Bronchus fibroblast of lung (primary cell): ENCODE measurements around a stretch of chr1.

- RAMPAGE, long total RNA, result no peak
Observed at GRCh38 chr1:162690583-162691800, 58.7 kb downstream of the DDR2 start.

DNA sequence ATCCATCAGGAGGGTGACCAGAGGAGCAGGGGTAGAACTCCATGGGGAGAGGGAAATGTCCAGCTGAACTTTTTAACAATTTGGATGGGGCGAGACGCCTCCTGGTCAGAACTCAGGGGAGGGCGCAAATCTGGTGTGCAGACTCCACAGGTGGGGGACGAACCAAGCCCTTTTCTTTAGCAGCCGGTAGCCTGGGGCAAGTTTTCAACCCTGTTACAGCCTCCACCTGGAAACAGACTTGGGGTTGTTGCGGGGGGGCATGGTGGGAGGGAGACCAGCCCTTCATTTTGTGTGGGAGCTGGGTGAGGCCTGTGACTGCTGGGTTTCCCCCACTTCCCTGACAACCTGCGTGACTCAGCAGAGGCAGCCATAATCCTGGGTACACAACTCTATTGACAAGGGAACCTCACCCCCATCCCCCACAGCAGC, 7.8 kb upstream of the CCDC190 start:
- RAMPAGE, long total RNA, result no peak

DNA sequence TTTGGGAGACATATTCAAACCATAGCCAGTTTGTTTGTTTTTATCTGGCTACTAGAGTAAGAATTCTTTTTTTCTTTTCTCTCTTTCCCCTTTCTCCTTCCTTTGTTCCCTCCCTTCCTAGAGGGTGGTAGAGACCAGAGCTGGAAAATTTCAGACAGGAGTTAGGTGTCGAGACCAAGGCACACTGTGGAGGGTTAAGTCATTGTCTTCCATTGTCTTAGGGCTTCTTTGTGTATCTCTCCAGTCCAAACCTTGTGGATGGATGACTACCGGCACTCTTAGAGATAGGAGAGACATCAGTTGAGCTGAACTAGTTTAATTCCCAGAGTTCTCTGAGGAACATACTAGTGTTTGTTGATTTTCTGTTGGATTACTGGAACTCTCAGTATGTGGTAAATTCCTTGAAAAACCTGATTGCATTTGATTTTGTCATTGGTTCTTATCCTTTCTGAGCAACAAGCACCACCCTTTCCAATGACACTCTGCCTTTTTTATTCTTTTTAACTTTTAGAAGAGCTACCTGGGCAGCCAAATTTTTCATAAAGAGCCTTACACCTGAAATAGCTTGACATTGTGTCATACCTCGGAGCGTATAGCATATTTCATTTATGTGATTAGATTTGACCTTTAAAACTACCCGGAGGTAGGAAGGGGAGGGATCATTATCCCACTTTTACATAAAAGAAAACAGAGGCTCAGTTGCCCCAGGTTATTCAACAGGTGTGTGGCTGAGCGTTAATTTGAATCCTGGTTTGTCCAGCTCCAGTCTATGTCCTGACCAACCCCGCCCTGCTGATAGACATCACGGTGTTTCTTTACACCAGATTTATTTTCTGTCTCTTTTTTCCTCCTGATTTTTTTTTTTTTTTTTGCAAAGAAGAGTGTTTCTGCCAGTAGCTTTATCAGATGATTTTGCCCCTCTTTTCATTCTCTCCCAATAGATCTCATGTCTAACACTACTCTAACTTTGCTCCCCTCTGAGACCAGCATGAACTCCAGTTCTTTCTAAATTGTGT, 39.5 kb downstream of the PBX1 start:
- RAMPAGE, long total RNA, result no peak

DNA sequence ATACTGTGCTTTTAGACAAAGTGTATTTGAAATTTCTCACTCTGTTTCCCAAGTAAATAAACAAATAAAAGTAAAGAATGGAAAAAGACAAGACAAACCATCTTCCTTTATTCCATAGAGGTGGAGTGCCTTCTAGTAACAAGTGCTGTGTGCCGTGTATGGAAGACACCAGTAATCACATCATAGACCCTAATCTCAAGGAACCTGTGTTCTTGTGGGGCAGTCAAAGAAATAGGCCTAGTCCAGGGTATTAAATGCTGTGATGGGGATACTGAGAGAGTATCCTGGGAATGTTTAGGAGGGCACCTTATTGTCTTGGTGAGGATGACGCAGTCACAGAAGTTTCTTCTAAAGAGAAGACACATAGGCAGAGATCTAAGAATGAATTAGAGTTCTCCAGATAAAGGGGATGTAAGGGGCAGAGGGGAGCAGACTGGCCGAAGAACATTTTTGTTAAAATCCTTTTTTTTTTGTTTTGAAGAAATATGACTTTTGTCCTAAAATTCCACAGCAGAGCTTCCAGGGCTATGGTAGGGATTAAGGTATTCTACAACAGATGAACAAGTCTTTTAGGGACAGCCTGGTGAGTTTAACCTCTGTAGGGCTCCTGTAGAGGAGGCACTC, 46.0 kb downstream of the PBX1 start:
- RAMPAGE, long total RNA, result no peak

- RAMPAGE, long total RNA, result no peak
Observed at GRCh38 chr1:164627009-164627718, 68.2 kb downstream of the PBX1 start.

- RAMPAGE, long total RNA, result no peak
Observed at GRCh38 chr1:164635736-164636387, 76.9 kb downstream of the PBX1 start.

DNA sequence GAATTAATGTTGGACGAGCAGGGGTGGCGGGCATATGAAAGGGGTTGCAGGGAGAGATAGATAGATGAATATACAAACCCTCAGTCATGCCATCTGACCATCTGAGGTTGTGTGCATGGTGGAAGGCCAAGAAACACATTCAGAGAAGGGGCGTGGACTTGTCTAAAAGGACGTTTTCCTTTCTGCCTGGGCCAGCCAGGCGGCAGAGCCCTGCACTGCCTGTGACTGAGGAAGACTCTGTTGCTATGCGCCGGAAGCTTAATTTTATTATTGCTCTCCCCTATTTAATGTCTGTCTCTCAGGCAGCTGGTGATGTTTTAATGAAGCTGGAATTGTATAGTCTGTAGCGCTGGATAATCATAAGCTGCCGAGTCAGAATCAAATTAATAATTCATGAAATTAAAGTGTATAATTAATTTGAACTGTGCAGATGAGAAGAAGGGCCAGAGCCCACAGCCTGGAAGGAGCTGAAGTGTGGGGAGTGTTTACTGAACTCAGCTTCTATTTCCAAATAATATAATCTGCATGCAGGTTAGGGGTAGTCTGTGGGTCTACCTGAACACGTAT, 164.5 kb downstream of the PBX1 start:
- RAMPAGE, long total RNA, result no peak

GRCh38 chr1:164780872-164781558, 222.0 kb downstream of the PBX1 start:
- RAMPAGE, long total RNA, result no peak

DNA sequence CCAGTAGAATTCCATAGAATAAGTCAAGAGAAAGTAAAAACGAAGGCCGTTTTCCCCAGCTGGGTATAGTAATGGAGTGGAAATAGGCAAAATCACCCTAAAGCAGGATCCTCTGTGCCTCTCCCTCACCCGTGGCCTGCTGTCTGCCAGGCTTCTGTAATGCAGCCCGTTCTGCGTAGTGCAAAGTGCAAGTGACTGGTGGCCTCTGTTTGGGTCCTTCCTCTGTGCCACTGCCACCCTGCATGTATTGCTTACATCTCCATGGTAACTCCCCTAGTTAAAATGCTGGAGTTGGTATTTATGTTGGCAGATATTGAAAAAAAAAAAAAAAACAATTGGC, 242.1 kb downstream of the PBX1 start:
- RAMPAGE, long total RNA, result no peak

GRCh38 chr1:164836456-164837109, 277.6 kb downstream of the PBX1 start:
- RAMPAGE, long total RNA, result no peak

DNA sequence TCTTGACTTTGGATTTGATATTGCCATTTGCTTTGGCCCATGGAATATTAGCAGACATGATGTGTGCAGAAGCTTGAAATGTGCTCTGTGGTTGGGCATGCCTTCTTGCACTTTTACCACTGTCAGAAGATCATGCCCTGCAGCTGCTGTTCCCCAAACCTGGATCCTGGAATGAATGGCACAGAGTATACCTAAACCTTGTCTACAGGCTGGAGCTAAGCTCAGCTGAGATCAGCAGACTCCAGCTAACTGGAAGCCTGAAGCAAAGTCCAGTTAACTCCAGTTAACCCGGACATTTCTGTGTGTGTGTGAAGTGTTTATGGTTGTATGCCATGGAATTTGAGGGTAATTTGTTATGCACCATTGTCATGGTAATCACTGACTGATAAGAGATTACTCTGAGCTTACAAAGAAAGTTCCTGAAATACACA, 107.6 kb downstream of the LMX1A start:
- RAMPAGE, long total RNA, result no peak

- RAMPAGE, long total RNA, result no peak
Observed at GRCh38 chr1:165467523-165468545, 22.9 kb upstream of the RXRG start.

GRCh38 chr1:165631341-165632434, 654 bp downstream of the MGST3 start:
- RAMPAGE, long total RNA, result no peak

DNA sequence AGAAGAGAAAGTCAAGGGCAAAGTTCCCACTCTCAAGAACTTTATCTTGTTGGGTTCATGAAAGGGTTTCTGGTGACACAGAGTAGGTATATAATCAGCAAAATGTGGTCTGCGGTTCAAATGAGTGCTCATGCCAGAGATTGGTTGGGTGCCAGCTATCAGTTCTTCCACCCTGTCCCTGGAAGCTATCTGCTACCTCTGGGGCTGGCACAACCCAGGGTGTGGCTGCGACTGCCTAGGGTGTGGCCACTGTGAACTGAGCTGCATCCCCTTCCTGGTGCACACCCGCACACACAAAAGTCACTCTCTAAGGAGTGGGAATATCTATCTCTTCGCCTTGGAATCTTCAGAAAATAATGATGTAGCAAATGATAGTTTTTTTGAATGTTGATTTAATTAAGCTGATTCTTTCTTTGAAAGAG, 15.0 kb downstream of the MGST3 start:
- RAMPAGE, long total RNA, result no peak

GRCh38 chr1:165858295-165858904, 31.0 kb downstream of the UCK2 start:
- RAMPAGE, long total RNA, result no peak

DNA sequence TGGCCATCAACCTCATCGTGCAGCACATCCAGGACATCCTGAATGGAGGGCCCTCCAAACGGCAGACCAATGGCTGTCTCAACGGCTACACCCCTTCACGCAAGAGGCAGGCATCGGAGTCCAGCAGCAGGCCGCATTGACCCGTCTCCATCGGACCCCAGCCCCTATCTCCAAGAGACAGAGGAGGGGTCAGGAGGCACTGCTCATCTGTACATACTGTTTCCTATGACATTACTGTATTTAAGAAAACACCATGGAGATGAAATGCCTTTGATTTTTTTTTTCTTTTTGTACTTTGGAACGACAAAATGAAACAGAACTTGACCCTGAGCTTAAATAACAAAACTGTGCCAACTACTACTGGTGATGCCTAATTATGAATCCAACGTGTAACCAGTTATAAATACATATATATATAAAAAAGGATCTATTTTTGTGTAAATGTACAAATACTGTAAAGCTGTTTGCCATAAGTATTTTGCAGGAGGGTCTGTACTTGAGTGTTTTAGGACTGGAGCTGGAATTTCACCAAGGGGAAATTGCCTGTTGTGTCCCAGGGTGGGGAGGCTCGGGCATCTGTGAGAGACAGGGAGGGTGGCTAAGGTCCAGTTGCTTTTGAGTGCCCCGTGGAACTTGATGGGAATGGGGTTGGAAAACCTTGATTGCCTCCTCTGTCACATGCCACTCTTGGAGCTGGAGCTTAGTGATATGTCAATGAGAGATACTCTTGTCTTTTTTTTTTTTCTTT, 80.4 kb downstream of the UCK2 start:
- RAMPAGE, long total RNA, result no peak

- RAMPAGE, long total RNA, result no peak
Observed at GRCh38 chr1:165914692-165915071, 87.3 kb downstream of the UCK2 start.

DNA sequence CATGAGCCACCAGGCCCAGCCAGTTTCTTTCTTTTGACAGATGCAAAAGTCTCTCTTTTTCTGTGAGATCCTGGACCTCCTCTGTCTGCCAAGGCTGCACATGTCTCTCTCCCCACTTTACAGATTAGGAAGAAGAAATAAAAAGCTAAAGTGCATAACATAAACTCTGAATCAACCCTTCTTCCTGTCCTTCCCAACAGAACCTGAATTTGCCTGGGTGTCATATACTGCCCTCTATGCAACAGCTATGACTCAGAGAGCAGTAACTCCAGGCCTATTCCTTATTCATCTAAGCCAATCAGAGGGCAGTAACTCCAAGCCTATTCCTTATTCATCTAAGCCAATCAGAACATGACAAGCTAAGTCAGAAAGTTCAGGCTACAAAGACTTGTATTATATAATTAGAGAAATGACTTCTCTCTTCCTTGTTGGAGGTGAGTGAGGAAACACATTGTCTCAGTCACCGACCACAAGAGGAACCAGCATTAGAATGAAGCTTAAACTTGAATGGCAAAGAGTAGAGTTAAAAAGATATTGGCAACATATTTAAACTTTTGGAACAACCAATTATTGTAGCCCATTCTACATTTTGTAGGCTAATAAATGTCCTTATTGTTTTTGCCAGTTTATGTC, 26.2 kb upstream of the TADA1 start:
- RAMPAGE, long total RNA, result no peak

DNA sequence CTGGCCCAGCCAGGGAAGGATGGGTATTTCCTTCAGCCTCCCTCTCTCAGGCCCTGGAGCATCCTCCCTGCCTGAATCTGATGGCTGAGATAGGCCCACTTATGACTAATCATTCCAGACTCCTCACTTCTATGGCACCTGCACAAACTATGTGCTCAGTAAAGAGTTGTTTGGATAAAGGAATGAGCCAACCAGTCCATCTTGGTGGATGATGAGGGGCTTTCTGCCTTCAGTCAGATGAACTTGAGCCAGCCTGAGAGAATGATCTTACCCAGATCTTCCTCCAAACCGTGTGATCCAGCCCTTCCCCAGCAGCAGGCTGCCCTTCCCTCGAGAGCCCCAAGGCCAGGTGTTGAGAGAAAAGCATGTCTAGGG, 1.3 kb downstream of the GPA33 start:
- RAMPAGE, long total RNA, result no peak

DNA sequence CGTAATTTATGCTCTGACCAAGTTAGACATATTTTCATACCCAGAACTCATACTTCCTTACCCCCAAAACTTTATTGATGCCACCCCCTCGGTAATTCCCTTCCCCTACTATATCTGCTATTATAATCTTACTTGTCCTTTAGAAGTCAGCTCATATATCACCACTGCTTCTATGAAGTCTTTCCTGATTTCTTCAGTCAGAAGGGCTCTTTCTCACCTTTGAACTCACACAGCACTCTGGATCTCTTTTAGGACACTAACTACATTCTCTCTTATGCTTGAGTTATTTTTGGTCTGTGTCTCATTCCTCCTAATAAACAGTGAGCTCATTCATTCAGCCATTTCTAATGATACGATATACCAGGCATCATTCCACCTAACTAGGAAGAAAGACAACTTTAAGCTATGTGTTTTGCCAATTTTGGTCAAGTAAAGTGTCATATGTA, 1.3 kb upstream of the STYXL2 start:
- RAMPAGE, long total RNA, result no peak